ENCODE measurements around a stretch of chr7.

DNA sequence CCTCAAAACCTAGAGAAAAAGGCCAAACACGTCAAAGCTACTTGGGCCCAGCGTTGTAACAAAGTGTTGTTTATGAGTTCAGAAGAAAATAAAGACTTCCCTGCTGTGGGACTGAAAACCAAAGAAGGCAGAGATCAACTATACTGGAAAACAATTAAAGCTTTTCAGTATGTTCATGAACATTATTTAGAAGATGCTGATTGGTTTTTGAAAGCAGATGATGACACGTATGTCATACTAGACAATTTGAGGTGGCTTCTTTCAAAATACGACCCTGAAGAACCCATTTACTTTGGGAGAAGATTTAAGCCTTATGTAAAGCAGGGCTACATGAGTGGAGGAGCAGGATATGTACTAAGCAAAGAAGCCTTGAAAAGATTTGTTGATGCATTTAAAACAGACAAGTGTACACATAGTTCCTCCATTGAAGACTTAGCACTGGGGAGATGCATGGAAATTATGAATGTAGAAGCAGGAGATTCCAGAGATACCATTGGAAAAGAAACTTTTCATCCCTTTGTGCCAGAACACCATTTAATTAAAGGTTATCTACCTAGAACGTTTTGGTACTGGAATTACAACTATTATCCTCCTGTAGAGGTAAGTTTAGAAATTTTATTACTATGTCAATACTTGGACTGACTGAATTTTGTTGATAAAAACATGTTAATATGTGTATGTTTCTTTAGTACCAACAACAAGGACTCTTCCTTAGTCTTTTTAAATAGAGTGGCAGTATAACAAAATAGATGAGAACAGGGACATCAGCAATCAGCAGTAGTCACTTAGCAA lies 56.2 kb downstream of the C1GALT1 start:
- PRO-cap, 2 experiments: no peak in any of the 2 experiments
- RAMPAGE, long total RNA, 5 experiments: no peak in any of the 5 experiments

GRCh38 chr7:7440363-7441059 lies 95.2 kb downstream of the COL28A1 start:
- PRO-cap, 2 experiments: no peak in any of the 2 experiments
- RAMPAGE, long total RNA, 5 experiments: no peak in any of the 5 experiments

- PRO-cap, 2 experiments: no peak in any of the 2 experiments
- RAMPAGE, long total RNA, 5 experiments: no peak in any of the 5 experiments
Observed at GRCh38 chr7:7568982-7569418, 2.3 kb downstream of the MIOS start.

GRCh38 chr7:7575863-7576869 lies 9.5 kb downstream of the MIOS start:
- PRO-cap, 2 experiments: no peak in any of the 2 experiments
- RAMPAGE, long total RNA, 5 experiments: no peak in any of the 5 experiments

DNA sequence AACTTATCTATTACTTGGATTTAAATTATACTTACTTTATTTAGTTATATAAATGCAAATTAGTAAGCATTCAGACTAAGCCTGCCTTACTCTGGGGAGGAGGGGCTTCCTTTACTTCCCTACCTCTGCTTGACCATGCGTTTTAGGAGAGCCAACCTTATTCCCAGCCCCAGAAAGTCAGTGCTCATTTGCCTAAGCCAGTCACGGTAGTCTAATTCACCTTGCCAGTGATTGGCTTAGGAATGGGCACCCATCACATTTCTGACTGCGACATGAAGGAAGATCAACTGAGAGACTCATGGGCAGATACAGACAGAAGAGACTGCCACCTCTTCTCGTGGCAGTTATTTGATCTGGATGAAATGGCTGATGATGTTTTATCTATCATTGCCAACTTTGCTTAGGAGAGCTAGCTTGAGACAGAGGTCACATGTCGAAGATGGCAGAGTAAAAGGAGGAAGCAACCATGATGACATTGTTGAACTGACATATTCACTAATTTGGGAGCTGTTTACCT lies 29.4 kb downstream of the RPA3 start:
- PRO-cap, 2 experiments: no peak in any of the 2 experiments
- RAMPAGE, long total RNA, 5 experiments: no peak in any of the 5 experiments

GRCh38 chr7:7808116-7808758 lies 89.8 kb upstream of the RPA3 start:
- PRO-cap, 2 experiments: no peak in any of the 2 experiments
- RAMPAGE, long total RNA, 5 experiments: no peak in any of the 5 experiments

DNA sequence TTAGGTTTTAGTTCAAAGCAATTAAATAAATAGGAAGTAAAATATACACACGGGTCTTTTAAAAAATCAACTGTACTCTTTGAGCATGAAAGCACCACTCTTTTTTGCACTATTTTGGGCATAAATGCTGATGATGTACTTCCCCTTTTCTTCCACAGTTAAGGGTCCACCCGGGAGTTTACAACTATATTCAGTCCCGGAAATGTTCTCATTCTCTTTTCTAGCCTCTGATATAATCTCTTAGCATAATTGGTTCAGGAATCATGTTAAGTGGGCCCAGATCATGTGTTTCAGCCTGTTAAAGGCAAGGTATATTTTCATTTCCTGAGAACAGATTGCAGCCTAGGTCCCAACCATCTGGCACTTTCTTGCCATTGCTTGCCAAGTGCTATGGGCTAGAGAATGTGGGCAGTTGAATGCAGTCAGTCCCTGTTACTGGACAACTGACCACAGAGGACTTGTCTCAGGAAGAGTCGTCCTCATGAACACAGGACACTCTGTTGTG lies 111.5 kb upstream of the GLCCI1 start:
- PRO-cap, 2 experiments: peak in 1 of 2 experiments; most common plus-strand start position 329 of the sequence (in 1)
- RAMPAGE, long total RNA, 5 experiments: no peak in any of the 5 experiments

- PRO-cap, 2 experiments: peak in 2 of 2 experiments; most common plus-strand start chr7:7969264 (in 2); most common minus-strand start chr7:7969553 (in 1)
- RAMPAGE, long total RNA, 5 experiments: start-site peak on the minus strand in 4 of 5 experiments, at chr7:7969842-7969955 at its widest, 6 to 61 reads per replicate
Observed at GRCh38 chr7:7969207-7970243, 929 bp downstream of the GLCCI1 start.

GRCh38 chr7:7970244-7970510 lies 1.6 kb downstream of the GLCCI1 start:
- PRO-cap, 2 experiments: peak in 2 of 2 experiments; most common plus-strand start chr7:7970469 (in 1); most common minus-strand start chr7:7970326 (in 1)
- RAMPAGE, long total RNA, 5 experiments: no peak in any of the 5 experiments

DNA sequence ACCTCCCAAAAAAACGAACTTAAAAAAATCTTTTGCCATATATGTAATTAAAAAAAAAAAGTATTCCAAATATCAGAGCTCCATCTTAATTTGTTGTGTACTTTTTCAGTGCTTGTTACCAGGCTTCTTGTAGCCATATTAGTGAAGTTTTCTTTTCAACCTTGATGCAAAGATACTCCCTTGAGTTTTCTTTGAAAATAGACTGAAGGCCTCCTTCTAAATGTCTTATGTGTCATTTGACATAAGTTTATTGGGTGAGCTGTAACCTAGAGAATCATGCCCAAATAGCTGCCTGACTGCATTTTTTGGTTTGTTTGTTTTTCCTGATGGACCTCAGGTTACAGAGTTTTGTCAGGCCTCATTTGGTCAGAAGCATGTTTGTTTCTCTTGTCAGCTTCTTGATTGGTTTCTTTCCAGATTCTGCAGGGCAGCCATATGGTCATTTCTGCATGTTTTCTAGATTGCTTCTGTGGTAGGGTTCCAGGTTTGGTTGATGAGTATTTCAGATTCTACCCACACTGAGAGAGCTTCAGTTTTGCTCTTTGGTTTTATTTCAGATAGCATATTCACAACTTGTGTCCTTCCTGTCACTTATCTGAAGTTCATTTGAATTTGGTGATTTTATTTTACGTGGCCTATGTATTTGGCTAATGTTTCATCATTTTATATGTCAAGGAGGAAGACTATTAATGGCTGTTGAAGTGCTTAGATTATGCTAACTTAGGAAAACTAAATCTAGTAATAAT lies 27.9 kb downstream of the GLCCI1 start:
- PRO-cap, 2 experiments: peak in 1 of 2 experiments; most common plus-strand start position 500 of the sequence (in 1); most common minus-strand start position 204 of the sequence (in 1)
- RAMPAGE, long total RNA, 5 experiments: no peak in any of the 5 experiments

DNA sequence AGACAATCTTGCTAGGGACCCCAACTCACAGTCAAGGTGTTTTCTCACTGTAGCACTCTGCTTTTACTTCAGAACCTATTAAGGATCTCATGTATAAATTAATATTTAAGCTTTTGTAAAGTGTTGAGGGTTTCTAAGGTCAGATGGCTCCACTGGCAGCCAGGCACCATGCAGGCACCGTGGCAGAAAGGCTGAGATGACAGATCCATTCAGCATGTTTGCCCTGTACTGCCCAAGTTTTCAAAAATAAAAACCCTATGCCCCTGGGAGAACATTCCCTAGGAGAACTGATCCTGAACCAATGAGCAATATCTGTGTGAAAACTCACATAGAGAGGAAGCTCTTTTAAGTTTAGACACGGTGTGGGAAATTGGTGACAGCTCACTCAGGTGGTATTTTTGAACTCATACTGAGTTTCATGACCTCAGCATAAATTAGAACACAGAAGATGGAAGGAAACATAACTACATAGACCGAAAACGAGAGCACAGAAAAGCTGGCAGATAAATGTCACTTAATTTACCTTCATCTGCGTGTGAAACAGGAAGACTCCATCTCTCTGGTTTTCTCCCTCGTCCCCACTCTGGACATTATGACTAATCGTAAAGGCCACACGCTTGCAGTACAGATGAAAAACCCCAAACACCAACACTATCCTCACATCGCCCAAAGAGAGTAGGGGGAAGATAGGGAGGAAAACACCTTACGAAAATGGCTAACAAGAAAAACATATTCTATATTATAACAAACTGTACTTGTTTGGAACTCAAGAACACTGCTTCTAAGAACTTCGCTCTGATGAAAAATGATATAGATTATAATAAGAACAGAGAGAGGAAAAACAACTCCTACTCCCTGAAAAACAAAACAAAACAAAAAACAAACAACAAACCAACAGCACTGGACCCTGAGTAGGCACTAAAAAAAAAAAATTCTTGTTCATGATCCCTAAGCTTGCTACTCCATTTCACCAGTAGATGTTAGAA lies 127.7 kb downstream of the ICA1 start:
- PRO-cap, 2 experiments: peak in 1 of 2 experiments; most common plus-strand start position 444 of the sequence (in 1); most common minus-strand start position 201 of the sequence (in 1)
- RAMPAGE, long total RNA, 5 experiments: no peak in any of the 5 experiments

DNA sequence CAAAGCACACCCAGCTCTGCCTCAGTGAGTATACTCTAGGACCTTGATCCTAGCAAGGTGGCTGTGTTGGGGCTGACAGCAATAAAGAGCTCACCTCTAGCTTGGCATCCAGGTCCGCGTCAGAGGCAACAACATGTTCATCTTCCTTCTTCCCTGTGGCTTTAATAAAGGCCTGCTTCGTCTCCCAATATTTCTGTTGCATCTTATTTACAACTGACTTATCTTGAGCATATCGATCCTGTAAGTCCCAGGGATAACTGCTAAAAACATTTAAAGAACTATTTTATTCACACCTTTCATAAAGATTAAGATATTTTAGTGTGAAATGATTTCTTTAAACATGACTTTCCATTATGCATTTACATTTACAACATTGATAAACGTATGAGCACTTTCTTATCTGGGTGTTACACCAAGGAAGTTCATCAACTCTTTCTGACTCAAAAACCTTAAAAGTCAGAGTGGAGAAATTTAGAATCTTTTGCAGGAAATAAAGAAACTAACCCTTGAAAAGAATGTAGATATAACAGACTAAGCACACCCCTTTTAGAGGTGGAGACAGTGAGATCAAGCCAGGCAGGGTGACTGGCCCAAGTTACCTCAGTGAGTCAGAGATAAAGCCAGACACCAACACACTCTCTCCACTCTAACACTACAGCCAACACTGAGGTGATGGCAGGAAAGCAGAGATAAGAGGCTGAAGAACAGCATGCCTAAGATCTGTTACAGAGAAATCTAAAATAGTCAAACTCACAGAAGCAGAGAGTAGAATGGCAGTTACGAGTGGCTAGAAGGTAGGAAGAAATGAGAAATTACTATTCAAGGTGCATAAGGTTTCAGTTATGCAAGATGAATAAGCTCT lies 29.2 kb downstream of the ICA1 start:
- PRO-cap, 2 experiments: no peak in any of the 2 experiments
- RAMPAGE, long total RNA, 5 experiments: no peak in any of the 5 experiments

DNA sequence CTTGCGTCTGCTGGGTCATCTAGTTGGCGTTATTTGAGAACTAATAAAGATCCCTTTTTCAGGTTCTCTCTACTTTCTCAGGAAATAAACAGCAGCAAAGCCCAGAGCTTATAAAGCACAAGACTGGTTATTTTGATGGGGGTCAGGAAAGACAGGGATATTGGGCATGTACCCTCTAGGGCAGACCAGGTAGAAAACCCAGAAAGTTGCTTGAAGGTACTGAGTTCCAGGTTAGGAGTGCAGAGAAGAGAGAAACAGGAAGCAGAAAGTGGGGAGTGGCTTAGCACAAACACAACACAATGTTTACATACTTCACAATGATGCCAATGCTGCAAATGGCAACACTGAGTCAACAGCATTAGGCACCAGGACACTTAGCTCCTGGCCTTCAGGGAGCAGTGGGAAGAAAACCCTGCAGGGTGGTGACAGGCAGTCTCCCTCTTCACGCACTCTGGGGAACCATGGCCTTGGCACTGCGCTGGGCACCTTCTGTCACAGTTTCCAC lies 7.4 kb downstream of the ICA1 start:
- PRO-cap, 2 experiments: no peak in any of the 2 experiments
- RAMPAGE, long total RNA, 5 experiments: no peak in any of the 5 experiments

DNA sequence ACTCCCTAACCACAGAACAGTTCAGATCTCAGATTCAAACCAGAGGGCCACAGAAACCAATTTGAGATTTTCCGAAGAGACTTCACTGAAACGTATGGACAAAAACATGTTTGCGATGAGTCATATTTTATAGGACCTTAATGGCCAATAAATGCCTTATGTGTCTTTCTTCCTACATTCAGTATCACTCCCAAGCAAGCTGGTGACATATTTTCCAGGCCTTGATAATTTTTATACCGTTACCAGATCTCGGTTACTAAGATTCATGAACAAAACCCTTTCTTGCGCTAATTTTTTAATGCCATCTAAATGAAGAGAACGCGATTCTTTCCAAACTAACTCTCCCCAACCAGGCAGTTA lies 1.1 kb downstream of the ICA1 start:
- PRO-cap, 2 experiments: no peak in any of the 2 experiments
- RAMPAGE, long total RNA, 5 experiments: no peak in any of the 5 experiments

- PRO-cap, 2 experiments: no peak in any of the 2 experiments
- RAMPAGE, long total RNA, 5 experiments: no peak in any of the 5 experiments
Observed at GRCh38 chr7:8386887-8387293, 46.5 kb upstream of the NXPH1 start.

GRCh38 chr7:9995764-9995985 lies 944.3 kb downstream of the NDUFA4 start:
- PRO-cap, 2 experiments: no peak in any of the 2 experiments
- RAMPAGE, long total RNA, 5 experiments: no peak in any of the 5 experiments

DNA sequence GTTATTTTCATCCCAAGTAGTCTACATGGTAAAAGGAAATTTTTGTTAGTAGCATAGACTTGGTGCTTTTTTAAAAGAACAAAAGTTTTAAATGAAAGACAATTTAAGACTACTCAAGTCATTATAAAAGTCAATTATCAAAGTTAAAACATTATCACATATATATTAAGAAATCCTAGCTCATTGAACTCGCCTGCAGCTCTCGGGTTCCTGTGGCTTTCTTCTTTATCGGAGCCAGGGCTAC lies 489.0 kb downstream of the NDUFA4 start:
- PRO-cap, 2 experiments: no peak in any of the 2 experiments
- RAMPAGE, long total RNA, 5 experiments: no peak in any of the 5 experiments

- PRO-cap, 2 experiments: no peak in any of the 2 experiments
- RAMPAGE, long total RNA, 5 experiments: no peak in any of the 5 experiments
Observed at GRCh38 chr7:10934237-10934799, 5.6 kb downstream of the NDUFA4 start.

DNA sequence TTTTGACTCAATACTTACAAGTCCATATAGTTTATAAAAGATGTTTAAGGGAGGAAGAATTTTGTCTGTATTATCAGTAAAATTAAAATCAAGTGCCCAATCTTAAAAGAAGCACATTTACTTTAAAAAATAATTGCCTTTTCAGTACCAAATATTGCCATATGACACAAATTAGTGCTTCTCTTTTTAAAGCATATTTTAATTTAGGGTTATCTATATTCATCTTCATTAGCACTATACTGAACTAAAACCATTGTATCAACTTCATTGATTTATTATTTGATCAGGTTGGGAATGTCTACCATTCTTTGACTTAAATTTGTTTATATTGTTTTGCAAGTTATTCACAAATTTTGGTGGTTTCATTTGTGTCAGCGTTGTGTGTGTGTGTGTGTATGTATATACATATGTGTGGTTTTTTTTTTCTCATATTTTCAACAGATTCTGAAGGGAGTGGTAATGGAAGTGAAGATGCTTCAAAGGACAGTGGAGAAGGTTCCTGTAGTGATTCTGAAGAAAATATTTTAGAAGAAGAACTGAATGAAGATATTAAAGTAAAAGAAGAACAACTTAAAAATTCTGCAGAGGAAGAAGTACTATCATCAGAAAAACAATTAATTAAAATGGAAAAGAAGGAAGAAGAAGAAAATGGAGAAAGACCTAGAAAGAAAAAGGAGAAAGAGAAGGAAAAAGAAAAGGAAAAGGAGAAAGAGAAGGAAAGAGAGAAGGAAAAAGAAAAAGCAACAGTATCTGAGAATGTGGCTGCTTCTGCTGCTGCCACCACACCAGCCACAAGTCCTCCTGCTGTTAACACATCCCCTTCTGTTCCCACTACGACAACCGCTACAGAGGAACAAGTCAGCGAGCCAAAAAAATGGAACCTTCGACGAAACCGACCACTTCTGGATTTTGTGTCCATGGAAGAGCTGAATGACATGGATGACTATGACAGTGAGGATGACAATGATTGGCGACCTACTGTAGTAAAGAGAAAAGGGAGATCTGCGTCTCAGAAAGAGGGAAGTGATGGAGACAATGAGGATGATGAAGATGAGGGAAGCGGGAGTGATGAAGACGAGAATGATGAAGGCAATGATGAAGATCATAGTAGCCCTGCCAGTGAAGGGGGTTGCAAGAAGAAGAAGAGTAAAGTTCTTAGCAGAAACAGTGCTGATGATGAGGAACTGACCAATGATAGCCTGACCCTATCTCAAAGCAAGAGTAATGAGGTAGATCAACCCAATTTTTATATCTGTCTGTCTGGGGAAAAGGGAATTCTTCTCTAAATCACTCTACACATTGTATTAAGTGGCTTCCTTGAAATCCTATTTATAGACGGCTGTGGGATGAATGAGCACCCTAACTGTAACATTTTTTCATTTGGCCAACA lies 8.8 kb downstream of the PHF14 start:
- PRO-cap, 2 experiments: no peak in any of the 2 experiments
- RAMPAGE, long total RNA, 5 experiments: start-site peak on the plus strand in 1 of 5 experiments, centred at position 600 of the sequence, 15 reads per replicate

GRCh38 chr7:11193831-11194278 lies 220.2 kb downstream of the PHF14 start:
- PRO-cap, 2 experiments: no peak in any of the 2 experiments
- RAMPAGE, long total RNA, 5 experiments: no peak in any of the 5 experiments